Fibroblast of villous mesenchyme (primary cell): Measurements from ENCODE around the genes TGM5 and SPATA5L1.

GRCh38 chr15:42608709-42609252 is 33.4 kb downstream of the STARD9 start:
- CAGE, long polyA plus RNA, result no peak

DNA sequence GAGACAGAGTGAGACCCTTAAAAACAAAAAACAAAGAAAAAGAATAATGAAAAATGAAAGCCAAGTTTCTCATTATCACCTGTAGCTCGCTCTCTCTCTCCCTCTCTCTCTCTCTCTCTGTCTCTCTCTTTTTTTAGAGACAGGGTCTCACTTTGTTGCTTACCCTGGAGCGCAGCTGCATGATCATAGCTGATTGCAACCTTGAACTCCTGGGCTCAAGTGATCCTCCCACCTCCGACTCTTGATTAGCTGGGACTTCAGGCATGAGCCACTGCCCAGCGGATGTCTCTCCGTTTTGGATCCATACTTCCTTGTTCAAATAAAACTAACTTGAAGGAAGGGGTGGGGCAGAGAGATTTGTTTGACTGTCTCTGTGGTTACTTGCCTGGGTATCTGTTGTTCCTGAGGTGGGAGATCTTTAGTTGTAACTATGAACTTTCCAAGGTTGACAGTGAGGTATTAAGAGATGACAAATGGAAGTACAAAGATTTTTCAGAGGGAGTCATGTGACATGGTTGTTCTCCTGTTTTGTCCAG is 46.9 kb downstream of the STARD9 start:
- CAGE, long polyA plus RNA, result no peak

DNA sequence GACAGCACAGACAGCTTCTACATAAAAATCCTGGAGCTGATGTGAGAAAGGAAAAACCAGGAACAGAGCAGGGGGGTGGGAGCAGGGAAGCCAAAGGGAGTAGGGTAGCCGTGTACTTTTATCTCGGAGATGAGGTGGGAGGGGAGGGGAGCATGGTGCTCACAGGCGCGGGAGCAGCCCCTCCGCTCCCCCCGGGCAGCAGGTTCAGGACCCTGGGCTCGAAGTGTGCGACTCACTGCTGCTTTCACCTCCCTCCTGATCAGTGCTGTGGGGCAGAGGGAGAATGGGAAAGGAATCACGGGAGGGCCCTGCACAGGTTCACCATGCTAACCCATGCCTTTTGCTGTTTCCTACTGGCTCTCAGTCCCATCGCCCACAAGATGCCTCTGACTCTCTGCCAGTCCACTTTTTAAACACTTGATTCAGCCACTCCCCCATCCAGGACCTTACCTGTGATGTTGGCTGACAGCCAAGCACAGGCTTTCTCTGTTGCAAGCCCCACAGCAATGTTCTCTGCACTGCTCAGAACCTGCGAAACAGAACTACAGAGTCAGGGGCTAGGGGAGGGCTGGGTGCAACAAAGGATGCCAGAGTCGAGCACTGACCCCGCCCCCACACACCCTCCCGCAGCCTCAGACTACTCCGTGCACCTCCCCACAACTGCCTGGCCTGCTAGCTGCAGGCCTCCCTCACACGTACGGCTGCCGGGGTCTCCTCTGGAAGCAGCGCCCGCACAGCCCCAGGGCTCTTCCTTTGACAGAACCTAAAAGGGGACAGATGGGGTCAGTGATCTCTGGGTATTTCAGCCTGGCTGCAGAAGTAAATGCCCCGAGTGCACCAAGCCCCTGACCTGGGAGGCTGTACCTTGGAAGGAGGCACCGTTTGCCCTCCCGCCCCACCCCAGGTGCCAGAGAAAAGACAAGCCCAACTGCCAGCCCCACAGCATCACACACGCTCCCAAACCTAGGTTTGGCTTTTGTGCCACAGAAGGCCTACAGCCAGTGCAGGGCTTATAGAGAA is 9.1 kb downstream of the CDAN1 start:
- CAGE, long polyA plus RNA, result no peak

GRCh38 chr15:42745537-42746284 is 8.8 kb upstream of the CDAN1 start:
- CAGE, long polyA plus RNA, result no peak

GRCh38 chr15:42890425-42890999 is 30.1 kb downstream of the TTBK2 start:
- CAGE, long polyA plus RNA, result no peak

DNA sequence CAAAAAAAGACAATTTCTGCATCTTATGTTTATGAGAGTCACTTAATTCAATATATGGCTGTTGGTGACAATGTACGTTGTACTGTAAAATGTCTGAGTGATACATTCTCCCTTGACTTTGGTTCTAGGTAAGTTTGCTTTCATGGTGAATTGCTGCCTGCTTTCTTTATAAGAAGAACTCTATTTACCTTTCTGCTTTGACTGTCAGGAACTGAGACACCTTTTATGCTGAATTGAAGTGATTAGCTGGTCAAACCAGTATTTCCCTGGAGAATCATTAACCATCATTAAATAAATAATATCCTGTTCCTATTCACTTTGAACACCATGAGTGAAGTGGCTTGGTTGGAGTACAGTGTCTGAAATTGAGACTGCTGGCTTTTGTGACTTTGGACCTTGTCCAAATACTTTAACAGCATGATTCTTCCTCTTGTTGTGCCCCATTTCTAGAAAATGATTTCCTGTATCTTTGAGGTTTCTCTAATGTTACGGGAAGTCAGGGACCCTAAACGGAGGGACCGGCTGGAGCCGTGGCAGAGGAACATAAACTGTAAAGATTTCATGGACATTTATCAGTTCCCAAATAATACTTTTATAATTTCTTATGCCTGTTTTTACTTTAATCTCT is 5.6 kb upstream of the TMEM62 start:
- CAGE, long polyA plus RNA, result no peak

GRCh38 chr15:43266752-43267350 is at the start of gene TGM5:
TSS of gene TGM5 (minus strand) at chr15:43266928.
- CAGE, long polyA plus RNA, result no peak

DNA sequence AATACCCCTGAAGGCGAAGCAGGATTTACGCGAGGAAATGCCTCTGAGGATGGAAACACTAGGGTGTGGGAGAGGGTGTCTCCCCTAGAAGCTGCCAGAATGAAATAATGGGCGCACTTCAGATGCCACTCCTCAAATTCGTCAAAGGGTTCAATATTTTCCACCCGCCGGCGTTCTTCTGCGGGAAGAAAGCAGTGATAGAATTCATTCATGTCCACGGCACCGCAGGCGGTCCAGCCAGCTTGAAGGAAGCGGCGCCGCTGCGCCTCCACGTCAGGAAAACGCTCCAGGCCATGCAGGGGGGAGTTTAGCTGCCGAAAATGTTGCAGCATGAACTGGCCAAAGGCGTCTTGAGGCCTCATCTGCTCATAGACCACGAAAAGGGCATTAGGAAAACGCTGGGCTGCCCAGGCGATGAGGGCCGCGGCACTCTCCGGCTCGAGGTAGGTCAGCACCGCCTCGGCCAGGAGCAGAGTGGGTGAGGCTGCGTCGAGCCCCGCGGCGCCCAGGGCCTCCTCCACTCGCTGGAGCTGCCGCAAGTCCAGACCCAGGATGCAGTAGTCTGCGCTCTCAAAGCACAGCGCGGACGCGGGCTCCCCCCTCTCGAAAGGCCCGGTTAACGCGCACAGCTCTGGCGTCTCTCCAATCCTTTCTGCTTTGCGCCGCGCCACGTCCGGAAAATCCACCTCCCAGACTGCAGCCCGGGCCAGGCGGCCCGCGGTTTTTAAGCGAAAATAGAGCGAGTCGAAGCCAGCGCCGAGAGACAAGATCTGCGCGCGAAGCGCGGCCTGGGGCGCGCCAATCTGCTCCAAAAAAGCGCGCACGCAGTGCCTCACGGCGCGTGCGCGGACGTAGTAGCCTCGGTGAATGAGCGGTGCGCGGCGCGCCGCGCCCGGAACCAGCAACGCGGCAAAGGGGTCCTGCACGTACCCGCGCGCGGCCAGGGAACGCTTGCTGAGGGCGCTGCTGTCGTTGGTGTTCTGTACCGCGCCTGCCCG is 606 bp downstream of the LCMT2 start:
- CAGE, long polyA plus RNA, result no peak

GRCh38 chr15:43800058-43800183 is 99 bp downstream of the SERINC4 start:
- CAGE, long polyA plus RNA, result no peak

- CAGE, long polyA plus RNA, result no peak
Measured at GRCh38 chr15:43903776-43904212, 77.0 kb downstream of the WDR76 start.

- CAGE, long polyA plus RNA, result no peak
Measured at GRCh38 chr15:44038700-44039266, 156.3 kb downstream of the FRMD5 start.

DNA sequence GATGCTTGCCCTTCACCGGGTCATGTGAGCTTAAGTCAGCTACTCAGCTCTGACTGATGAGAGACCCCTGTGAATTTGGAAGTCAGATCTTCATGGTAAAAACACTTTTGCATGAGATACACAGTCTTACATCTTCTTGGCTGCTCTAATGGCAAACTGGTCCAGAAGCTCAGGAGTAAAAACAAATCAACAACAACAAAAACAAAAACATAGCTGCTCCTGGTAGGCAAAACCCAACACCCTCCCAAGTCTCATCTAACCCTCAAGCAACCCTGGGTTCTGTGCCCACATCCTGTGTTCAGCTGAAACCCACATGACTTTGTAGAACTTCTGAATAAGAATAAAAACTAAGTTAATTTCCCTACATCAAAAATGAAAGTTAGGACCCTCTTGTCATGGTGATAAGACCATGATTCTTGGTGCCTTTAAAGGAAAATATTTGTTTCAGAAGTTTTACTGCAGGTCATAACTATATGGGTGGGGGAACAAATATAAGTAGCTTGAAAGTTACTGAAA is 13.9 kb upstream of the SPG11 start:
- CAGE, long polyA plus RNA, result no peak

- CAGE, long polyA plus RNA, result no peak
Measured at GRCh38 chr15:45130147-45130337, 248 bp downstream of the DUOX1 start.

GRCh38 chr15:45131741-45132160 is 2.0 kb downstream of the DUOX1 start:
- CAGE, long polyA plus RNA, result no peak

- CAGE, long polyA plus RNA, result no peak
Measured at GRCh38 chr15:45181094-45181447, 6.7 kb downstream of the SHF start.

DNA sequence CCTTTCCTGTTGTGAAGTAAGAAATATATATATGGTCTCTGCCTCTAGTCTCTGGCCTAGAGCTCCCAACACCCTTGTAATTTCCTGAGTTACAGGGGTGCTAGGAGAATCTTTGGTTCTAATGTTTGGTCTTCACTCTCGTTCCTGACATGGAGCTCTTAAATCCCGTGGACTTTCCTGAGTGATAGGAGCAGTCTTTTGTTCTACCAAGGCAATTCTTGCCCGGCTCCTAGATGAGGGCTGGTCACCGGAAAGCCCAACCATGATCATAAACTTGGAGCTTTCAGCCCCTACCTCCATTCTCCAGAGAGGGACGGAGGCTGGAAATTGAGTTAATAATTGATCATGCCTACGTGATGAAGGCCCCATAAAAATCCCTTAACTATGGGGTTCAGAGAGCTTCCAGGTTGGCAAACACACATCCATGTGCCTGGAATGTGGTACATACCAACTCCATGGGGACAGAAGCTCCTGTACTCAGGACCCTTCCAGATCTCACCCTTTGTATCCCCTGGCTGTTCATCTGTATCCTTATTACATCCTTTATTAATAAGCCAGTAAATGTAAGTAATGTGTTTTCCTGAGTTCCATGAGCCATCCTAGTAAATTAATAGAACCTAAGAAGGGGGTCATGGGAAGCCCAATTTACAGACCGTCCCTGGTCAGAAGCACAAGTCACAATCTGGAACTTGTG is 4.9 kb upstream of the SPATA5L1 start:
- CAGE, long polyA plus RNA, result no peak

DNA sequence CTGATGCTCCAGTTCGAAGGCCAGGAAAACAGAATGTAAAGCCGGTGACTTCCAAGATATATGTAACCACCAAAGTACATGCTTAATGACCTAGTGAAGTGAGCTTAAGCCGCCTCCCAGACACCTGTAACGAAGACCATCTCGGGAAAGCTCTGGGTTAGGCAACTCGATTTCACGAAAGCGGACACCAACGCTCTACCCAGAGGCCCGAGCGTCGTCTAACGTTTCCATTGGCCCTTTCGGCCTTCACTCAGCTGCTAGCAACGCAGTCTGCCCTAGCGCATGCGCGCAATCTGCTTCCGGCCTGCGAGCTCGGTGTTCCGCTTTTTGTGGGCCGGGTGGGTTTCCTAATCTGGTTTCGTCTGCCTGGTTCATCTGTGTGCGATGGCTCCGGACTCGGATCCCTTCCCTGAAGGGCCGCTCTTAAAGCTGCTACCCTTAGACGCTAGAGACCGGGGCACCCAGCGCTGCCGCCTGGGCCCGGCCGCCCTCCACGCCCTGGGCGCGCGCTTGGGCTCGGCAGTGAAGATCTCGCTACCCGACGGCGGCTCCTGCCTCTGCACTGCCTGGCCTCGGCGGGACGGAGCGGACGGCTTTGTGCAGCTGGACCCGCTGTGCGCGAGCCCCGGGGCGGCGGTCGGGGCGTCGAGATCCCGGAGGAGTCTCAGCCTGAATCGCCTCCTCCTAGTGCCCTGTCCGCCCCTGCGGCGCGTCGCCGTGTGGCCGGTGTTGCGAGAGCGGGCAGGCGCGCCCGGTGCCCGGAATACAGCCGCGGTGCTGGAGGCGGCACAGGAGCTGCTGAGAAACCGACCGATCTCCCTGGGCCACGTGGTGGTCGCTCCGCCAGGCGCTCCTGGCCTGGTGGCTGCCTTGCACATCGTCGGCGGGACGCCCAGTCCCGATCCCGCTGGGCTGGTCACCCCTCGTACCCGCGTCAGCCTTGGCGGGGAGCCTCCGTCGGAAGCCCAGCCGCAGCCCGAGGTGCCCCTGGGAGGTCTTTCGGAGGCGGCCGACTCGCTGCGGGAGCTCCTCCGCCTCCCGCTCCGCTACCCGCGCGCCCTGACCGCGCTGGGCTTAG is at the start of gene SPATA5L1:
Gene SPATA5L1 (plus strand): TSS at position 291 of the 1,078 bp plus-strand sequence.
- CAGE, long polyA plus RNA, result no peak

- CAGE, long polyA plus RNA, result no peak
Measured at GRCh38 chr15:45451312-45451907, 21.0 kb downstream of the C15orf48 start.

DNA sequence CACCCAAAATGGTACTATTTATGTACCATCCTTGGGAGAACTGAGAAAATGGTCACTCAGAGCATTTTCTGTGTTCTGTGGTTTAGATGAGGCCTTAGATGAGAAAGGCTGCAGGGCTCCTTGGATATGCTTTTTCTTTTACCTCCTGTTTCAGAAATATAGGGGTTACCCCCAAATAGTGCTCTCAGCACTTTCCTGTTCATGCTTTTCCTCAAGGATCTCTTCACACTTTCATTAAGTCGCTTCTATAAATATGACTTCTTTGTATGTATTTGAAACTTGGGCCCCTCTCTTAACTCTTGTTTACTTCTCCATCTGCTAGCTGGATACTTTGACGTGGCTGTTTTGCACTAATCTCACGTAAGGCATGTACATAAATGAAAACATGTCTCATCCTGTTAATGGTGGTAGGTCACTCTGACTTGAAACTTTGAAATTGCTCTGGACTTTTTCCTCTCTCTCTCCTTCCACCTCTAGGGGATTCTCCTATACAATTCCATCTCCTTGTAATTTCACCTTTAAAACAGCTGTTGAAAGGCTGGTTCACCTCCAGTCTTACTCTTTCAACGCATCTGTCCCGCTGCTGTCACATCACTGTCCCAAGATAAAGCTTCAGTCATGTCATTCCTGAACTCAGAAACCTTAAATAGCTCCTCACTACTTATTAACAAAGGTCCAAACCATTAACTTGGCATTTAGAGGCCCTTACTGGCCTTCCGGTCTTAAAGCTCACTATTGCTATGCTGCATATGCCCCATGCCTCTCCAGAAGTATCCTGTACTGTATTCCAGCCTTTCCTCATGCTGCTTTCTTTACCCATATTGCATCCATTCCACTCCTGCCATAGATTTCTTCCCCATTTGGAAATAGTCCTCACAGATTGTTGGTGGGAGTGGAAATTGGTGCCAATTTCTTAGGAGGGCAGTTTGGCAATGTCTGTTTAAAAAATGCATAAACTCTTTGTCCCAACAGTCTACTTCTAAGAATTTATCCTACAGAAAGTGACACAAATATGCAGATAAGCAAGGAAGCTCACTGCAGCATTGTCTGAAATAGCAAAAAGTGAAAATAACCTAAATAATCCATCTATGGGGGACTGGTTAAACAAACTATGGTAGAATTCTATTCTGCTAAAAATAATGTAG is 1.2 kb downstream of the BLOC1S6 start:
- CAGE, long polyA plus RNA, result no peak

- CAGE, long polyA plus RNA, result no peak
Measured at GRCh38 chr15:47722252-47722511, 4.9 kb downstream of the SEMA6D start.